Cerebellum (tissue), 5 donors: ENCODE data around the gene PLXNA2.

DNA sequence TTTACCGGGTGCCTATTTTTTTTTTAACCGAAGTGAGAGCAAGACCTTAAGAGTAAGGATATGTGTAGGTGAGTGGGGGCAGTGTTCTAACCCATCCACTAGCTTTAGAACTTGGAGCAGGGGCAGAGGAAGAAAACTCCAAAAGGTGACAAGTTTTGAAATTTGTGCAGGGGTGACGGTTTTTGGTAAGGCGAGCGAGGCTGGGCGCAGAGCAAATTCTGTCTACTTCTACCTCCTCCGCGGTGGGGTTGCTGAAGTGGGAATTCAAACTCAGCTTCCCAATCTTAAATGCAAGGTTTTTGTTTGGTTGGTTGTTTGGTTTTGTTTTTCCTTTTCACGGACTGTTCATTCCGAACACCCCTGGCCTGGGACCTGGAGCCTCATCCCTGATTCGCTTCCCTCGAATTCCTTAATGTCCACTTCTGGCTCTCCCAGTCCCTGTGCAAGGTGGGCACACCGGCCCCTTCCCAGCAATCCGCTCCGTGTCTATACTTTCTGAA is 764 bp downstream of the CD34 start:
- PRO-cap, 3 experiments = no peak in any of the 3 experiments
- RAMPAGE, long total RNA = no peak

DNA sequence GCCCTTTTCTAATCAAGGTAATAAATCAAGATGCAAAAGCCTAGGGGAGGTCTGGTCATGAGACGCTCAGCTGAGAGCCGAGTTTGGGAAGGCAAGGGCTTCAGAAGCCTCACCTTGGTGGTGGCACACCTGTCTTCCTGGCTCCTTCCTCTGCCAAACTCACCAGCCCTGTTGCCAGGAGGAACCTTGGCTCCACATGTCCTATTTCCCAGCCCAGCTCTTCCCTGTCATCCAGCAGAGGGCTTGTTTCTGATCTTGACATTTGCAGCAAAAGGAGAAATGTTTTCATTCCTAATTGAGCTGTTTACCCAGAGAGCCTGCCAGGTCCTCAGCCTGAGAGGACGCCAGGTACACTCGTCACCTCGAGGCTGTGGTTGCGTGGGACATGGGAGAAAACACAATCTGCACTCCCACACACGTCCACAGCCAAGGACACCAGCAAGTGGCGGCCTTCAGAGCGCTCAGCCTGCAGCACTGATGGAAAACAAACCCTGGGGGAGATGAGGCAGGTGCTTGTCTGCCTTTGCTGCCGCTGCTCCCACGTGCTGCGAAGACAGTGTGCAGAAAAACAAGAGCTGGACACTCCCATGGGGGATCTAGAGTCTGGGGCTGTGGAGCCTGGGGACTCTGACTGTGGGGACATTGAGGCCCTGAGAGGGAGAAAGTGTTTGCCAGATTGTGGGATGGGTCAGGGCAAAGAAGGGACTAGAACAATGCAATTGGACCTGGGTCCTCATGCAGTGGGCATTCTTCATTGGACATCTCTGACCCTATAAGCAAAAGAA is 132.8 kb upstream of the CD34 start:
- PRO-cap, 3 experiments = peak in 1 of 3 experiments; most common plus-strand start position 413 of the sequence (in 1); most common minus-strand start position 257 of the sequence (in 1)
- RAMPAGE, long total RNA = no peak

DNA sequence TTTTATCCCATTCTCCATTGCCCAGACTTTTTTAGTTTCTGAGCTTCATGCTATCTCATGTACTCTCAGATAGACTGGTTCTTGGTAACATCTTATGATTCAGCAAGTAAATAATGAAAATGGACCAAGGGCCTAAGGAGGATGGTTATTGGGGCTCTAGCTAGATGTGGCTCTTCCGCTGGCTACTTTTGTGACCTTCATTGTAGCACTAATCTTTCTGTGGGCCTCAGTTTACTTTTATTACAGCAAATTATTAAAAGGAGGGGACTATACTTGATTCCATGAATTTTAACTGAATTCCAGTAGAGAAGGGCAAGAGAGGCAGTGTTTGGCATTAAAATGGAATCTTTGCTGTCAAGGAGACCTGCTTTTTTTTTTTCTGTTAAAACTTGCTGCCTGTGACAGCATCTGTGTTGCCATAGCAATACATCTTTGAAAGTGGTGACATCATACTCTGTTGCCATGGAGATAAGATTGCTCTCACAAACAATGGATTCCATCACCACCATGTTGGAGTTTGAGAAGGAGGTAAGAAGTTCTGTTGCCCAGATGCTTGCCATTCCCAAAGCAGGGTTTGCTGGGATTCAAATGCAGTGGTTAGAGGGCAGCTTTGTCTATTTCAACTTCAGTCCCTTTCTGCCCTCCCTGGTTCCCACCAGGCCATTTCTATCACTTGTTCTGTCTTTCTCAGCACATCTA is 150.0 kb downstream of the PLXNA2 start:
- PRO-cap, 3 experiments = no peak in any of the 3 experiments
- RAMPAGE, long total RNA = no peak

- PRO-cap, 3 experiments = no peak in any of the 3 experiments
- RAMPAGE, long total RNA = no peak
Observed at GRCh38 chr1:208149405-208150298, 94.5 kb downstream of the PLXNA2 start.

DNA sequence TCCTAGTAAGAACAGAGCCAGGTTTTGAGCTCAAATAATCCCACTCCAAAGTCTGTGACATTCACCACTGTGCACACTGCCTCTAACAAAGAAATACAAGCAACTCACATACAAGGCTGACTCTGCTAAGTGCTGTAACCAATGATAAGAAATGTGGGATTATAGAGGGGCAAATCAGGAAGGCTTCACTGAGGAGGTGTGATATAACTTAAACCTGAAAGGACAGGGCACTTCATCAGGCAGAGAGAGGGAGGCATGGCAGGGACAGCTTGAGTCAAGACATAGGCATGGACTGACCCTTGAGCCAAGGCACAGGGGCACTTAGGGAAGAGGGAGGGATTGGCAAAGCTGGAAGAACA is 81.4 kb downstream of the PLXNA2 start:
- PRO-cap, 3 experiments = no peak in any of the 3 experiments
- RAMPAGE, long total RNA = no peak

GRCh38 chr1:208206315-208206960 is 37.7 kb downstream of the PLXNA2 start:
- PRO-cap, 3 experiments = no peak in any of the 3 experiments
- RAMPAGE, long total RNA = no peak

DNA sequence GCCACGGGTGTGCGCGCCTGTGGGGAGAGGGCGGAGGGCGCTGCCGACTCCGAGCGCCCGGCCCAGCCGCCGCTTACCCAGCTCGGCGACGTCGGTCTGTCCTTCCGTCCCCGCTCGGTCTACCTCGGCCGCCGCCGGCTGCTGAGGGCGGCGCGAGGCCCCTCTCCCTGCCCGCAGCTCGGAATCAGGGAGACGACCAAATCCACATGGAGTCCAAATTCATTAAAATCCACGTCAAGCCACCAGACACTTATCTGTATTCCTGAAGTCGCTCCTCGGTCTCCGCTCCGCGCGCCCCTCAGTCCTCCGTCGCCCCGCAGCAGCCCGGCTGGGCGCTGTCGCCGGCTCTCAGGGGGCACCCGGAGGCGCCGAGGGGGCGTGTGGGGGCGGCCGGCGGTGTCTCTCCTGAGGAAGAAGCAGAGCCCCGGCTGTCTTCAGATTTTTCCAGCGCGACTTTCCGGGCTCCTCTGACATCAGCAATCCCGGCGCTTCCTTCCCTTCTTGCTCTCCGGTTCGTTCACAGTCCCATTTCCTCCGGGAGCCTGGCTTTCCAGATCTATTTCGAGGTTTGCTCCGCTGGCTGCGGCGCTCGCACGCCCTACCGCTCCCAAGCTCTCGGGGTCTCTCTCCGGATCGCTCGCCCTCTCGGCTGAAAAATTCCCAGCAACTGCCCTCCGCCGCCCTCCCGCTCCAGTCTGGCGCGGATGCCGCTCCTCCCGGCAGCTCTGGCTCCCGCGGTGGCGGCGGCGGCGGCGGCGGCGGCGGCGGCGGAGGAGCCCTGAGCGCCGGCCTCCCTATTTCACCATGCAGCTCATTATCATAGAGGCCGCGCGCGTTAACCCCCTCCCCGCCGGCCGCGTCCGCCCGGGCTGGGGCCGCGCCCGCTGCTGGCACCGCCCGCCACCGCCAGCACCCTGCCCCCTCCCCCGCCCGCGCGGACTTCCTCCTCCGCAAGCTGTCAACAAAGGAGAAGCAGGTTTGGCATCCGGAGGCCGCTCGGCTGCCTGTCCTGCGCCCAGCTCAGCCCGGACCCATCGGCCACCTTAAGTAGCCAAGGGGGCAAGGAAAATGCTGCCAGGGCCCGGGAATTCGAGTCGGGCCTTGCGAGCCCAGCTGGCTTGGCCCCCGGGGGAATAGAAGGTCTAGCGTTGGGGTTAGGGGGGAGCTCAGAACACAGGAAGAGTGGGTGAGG is at the start of gene PLXNA2:
PLXNA2 (minus strand) TSS at position 819 of the 1,192 bp plus-strand sequence.
- PRO-cap, 3 experiments = peak in 3 of 3 experiments; most common plus-strand start position 969 of the sequence (in 3); most common minus-strand start position 697 of the sequence (in 2)
- RAMPAGE, long total RNA = no peak

GRCh38 chr1:208245219-208245669 is 1.1 kb upstream of the PLXNA2 start:
- PRO-cap, 3 experiments = peak in 3 of 3 experiments; most common minus-strand start chr1:208245365 (in 3)
- RAMPAGE, long total RNA = no peak

DNA sequence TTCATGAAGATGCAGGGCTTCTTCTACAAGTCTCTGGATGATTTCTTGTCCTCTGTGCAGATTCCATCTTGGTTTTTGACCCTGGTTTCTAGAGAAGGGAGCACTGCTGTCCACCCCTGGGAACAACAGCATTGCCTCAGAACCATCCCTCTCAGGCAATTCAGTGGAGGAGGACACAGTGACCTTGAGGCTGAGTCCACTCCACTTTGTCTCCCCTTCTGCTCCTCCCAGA is 11.7 kb upstream of the PLXNA2 start:
- PRO-cap, 3 experiments = peak in 1 of 3 experiments; most common plus-strand start position 86 of the sequence (in 1)
- RAMPAGE, long total RNA = no peak

DNA sequence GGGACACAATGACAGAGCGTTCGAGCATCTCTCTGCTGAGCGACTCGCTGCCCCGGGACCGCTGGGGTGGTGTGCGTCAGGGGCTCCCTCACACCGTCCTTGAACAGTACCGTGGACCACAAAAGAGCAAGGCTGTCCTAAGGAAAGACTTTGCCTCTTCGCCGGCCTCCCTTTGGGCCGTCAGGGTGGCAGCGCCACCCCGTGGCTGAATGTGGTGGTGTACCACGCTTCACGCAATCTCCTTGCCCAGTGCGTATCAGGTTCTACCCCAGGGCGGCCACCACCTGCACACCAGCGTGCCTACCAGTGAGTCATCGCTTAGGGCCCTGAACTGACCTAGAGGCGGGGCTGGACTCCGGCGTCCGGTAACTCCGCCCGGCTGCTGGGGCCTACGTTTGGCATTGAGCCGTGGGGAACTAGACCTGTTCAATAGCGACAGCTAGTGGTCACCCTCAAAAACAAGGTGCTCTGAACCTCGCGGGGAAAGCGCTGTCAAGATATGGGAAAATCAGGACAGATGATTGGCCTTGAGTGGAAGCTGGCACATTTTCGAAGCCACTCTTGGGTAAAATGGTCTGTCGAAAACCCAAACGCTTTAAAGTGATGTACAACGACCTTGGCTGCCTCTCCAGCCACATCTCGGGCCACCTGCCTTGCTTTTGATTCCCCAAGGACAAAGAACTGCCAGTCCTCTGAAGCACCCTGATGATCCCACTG is 8.1 kb upstream of the TRAF3IP3 start:
- PRO-cap, 3 experiments = no peak in any of the 3 experiments
- RAMPAGE, long total RNA = no peak

DNA sequence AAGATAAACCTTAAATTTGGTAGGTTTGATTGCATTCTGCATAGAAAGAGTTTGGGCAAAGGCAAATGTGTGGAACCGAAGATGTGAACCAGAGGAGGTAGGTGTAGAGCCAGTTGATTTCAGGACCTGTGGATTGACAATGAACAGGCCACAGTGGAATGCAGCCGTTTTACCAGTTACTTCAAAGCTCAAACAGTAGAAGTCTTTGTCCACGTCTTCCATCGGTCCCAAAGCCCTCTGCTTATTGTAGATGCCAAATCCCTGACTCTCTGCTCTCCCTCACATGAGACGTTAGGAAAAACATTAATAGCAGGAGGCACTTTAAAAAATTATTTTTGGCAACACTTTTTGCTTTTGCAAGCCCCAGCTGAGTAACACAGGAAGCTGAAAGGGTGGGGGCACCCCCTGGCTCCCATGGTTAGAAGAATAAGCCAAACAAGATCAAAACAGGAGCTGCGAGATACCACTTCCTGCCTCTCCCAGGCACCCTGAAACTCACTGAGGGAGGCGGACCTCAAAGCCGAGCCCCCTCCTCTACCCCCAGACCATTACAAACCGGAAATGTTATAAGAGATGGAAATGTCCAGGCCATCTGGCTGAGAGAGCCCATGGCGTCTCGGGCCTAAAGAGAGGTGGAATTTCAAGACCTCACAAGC is 13.4 kb downstream of the TRAF3IP3 start:
- PRO-cap, 3 experiments = no peak in any of the 3 experiments
- RAMPAGE, long total RNA = no peak

DNA sequence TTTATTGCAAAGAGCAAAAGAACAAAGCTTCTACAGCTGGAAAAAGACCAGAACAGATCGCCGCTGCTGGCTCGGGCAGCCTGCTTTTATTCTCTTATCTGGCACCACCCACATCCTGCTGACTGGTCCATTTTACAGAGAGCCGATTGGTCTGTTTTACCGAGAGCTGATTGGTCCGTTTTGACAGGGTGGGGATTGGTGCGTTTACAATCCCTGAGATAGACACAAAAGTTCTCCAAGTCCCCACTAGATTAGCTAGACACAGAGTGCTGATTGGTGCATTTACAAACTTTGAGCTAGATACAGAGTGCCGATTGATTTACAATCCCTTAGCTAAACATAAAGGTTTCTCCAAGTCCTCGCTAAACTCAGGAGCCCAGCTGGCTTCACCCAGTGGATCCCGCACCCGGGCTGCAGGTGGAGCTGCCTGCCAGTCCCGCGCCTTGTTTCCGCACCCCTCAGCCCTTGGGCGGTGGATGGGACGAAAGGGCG is 49.5 kb upstream of the SYT14 start:
- PRO-cap, 3 experiments = no peak in any of the 3 experiments
- RAMPAGE, long total RNA = no peak

DNA sequence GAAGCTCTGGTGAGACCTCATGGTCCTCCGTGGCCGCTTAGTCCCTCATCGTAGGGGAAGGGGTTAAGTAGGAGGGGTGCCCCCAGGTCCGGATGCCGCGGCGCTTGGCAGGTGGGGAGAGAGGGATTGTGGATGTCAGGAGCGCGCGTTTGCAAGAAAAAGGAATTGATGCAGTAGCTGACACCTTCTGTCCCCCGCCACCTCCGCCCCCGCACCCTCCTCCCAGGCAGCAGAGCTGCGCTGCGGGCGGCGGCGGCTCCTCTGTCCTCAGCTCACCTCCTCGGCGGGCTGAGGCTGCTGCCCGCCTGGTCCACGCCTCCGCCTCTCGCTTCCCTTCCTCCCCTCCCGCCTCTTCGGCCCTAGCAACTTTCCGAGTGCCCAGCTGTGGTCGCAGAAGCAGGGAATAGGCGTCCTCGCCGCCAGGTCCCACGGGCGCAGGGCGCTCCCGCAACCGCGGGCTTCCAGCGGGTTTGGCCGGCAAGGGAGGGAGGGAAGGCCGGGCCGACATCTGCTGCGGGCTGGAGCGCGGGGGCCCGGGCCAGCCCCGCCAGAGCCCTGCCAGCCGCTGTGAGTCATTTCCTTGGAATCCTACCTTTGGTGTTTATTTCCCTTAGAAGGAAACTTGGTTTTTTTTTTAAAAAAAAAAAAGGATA is 889 bp downstream of the SERTAD4 start:
- PRO-cap, 3 experiments = peak in 1 of 3 experiments; most common minus-strand start position 161 of the sequence (in 1)
- RAMPAGE, long total RNA = start-site peak on the minus strand centred at position 477 of the sequence, 98 bp wide, 372 and 17 reads in 2 replicates

DNA sequence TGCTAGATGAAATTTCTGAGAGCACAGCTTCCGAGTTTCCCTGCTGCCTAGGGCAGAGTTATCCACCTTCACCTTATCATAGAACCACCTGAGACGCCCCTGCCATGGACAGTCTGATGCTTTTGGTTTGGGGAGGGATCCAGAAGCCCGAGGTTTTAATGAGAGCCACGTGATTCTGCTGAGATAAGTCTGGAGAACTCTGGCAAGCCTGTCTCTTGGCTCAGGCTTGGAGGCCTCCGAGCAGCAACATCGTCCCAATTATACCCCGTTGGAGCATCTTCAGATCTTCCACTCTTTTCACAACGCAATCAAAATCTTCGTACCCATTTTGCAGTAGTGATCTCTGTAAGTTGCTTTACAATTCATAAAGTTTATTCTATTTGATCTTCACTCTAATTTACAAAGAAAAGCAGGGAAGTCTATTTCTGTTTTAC is 645 bp upstream of the HHAT start:
- PRO-cap, 3 experiments = no peak in any of the 3 experiments
- RAMPAGE, long total RNA = no peak

DNA sequence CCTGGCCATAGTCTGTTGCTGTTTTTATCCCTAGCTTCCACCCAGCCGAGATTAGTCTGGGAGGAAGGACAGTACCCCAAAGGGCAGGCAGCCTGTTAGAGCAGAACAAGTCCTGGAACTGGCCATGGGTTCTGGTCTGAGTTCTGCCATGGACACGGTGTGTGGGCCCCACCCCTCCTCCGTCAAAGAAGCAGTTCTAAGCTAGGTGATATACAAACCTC is 177.1 kb downstream of the HHAT start:
- PRO-cap, 3 experiments = no peak in any of the 3 experiments
- RAMPAGE, long total RNA = no peak

- PRO-cap, 3 experiments = no peak in any of the 3 experiments
- RAMPAGE, long total RNA = no peak
Observed at GRCh38 chr1:211228912-211229345, 30.2 kb upstream of the RCOR3 start.

GRCh38 chr1:211560610-211560967 is 18.4 kb downstream of the SLC30A1 start:
- PRO-cap, 3 experiments = no peak in any of the 3 experiments
- RAMPAGE, long total RNA = no peak

- PRO-cap, 3 experiments = no peak in any of the 3 experiments
- RAMPAGE, long total RNA = no peak
Observed at GRCh38 chr1:211611118-211611685, 32.2 kb upstream of the SLC30A1 start.

- PRO-cap, 3 experiments = no peak in any of the 3 experiments
- RAMPAGE, long total RNA = no peak
Observed at GRCh38 chr1:211629403-211629876, 46.0 kb downstream of the NEK2 start.

DNA sequence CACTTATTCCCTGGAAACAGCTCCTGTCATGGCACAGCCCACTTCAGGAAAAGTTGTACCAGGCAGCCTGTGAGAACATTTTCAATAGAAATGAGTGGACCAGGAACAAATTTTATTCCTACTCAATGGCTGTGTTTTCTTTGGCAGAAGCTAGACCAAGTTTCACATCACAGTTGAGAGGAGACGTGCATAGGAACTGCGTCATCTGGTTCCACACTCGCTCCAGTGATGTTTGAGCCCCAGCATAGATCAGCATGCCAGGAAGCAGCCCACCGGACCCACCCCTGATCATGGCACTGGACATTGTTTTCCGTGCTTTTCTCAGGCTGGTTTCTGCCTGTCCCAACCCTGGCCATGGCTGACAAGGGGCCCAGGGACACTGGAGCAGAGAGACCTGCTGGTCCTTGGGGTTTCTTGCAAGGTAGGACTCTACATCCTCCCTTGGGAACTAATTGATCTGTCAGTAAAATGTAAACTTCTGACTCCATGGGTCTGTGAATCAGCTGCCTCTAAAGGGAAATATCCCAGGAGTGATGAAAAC is 35.9 kb downstream of the NEK2 start:
- PRO-cap, 3 experiments = peak in 2 of 3 experiments; most common plus-strand start position 245 of the sequence (in 2)
- RAMPAGE, long total RNA = no peak